Measurements from ENCODE around the genes ASPDH and C19orf81.

DNA sequence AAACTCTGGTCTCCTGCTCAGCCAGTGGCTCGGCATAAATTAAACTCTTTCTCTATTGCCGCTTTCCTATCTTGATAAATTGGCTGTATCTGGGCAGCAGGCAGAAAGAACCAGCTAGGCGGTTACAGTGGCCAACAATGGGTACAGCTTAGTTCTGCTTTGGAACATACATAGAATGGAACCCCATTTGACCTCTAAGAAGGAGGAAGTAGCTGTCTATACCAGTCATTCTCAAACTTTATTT is 11.8 kb upstream of the KCNC3 start:
- PRO-cap: no peak
- RAMPAGE, long total RNA, 2 experiments: no peak in any of the 2 experiments

GRCh38 chr19:50341273-50341619 is 12.1 kb upstream of the KCNC3 start:
- PRO-cap: no peak
- RAMPAGE, long total RNA, 2 experiments: no peak in any of the 2 experiments

DNA sequence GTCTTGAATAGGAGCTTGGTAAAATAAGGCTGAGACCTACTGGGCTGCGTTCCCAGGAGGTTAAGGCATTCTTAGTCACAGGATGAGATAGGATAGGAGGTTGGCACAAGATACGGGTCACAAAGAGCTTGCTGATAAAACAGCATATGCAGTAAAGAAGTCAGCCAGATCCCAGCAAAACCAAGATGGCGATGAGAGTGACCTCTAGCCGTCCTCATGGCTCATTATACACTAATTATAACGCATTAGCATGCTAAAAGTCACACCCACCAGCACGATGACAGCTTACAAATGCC is 1.7 kb upstream of the NR1H2 start:
- PRO-cap: no peak
- RAMPAGE, long total RNA, 2 experiments: no peak in any of the 2 experiments

DNA sequence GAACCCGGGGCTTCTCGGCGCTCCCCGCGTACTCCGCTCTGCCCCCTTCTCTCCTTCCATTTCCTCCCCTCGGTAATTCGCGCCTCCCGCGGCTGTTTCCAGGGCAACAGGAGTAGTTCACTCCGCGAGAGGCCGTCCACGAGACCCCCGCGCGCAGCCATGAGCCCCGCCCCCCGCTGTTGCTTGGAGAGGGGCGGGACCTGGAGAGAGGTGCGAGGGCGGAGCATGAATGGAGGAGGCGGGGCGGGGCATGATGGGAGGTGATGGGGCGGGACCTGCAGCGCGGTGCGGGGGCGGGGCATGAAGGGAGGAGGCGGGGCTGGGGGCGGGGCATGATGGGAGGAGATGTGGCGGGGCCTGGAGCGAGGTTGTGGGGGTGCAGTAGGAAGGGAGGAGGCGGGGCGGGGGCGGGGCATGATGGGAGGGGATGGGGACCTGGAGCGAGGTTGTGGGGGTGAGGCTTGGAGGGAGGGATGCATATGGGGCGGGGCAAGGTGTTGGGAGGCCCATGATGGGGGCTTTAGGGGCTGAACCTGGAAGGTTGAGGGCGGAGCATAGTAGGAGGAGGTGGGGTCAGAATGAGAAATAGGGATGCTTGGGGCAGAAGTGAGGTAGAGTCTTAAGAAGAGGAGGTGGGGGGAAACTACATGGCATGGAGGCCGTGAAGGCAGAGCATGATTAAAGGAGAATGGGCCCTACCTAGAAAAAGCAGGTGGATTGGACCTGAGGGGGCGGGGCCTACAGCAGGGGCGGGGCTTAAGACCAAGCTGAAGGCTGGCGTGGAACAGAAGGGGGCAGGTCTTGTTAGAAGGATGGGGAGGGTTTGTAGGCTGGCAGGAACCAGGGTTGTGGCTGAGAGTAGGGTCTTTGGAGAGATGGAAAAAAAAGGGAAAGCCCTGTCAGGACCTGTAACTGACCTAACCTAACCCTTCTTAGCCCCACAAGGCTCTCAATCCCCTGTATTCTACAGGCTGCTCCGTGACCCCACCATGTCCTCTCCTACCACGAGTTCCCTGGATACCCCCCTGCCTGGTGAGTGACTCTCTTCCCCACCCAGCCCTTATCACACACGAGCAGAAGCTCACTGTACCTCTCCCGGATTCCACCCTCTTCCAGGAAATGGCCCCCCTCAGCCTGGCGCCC is 731 bp downstream of the NR1H2 start:
- PRO-cap: unidirectional peak, minus-strand start at position 178 of the sequence
- RAMPAGE, long total RNA, 2 experiments: no peak in any of the 2 experiments

GRCh38 chr19:50384500-50384825 is 316 bp downstream of the POLD1 start:
- PRO-cap: no peak
- RAMPAGE, long total RNA, 2 experiments: no peak in any of the 2 experiments

DNA sequence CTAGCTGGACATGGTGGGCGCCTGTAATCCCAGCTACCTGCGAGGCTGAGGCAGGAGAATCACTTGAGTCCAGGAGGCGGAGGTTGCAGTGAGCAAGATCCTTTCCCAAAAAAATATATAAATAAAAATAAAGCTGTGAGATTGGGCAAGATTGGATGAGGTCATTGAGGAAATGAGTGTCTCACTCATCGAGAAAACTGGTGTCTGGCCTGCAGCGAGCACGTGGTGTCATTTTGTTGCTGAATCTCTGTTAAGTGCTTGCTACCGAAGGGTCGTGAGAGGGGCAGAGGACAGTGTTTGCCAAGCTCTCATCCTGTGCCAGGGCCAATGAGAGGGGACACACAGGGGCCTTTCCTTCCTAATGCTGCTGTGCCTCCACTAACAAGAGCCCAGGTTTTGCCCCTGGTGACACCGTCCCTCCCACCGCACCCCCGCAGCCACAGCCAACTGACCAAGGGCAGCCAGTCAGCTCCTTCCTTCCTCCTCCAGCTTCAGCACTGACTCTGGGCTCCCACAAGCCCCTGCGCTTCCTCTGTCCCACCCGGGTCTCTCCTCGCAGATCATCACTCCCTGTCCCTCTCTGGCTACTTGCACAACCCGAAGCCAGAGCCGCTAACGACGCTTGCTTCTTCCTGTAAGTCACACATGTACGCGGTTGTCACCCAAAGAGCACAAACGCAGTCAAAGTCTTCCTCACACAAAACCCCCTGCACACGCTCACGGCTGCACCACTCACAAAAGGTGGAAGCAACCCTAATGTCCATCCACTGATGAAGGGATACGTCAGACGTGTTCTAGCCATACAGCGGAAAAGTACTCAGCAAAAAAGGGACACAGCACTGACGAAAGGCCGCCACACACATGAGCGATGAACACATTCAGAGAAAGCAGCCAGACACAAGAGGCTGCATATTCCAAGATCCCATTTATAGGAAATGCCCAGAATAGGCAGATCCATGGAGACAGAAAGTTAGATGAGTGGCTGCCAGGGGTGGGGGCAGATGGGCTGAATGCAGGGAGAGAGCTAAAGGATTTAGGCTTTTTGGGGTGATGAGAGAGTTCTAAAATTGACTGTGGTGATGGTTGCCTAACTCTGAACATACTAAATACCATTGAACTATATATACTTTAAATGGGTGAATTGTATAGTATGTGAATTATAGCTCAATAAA is 3.4 kb downstream of the POLD1 start:
- PRO-cap: no peak
- RAMPAGE, long total RNA, 2 experiments: no peak in any of the 2 experiments

DNA sequence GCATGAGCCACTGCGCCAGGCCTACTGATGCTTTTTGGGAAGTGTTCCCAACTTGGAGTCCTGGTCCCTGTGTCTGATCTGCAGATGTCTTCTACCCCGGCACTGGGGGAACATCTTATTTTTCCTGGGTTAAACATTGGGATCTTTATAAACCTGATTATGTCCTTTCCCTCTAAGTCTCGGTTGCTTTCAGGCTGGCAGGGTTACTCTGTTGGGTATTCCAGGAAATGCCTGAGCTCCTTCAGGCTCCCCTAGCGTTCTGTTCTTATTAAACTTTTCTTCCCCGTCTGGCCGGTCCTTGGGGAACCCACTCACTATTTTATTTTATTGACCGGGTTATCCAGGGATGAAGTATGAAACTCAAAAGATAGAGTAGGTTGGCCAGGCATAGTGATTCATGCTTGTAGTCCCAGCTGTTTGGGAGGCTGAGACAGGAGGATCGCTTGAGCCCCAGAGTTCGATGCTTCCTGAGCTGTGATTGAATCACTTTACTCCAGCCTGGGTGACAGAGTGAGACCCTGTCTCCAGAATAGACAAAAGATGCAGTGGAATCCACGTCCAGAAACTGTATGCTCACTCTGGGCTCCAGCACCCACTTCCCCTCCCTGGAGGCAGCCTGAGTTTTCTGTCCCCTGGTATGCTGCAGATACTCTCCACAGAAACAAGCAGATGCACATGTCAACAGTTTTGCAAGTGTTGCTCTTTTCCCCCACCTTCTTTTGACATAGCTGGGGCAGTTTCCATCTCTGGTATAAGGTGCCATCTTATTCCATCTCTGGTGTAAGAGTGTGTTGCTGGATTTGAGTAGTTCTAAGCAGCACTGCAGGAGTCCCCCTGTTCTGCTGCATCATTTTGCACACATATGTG is 7.9 kb upstream of the GARIN5A start:
- PRO-cap: no peak
- RAMPAGE, long total RNA, 2 experiments: no peak in any of the 2 experiments

DNA sequence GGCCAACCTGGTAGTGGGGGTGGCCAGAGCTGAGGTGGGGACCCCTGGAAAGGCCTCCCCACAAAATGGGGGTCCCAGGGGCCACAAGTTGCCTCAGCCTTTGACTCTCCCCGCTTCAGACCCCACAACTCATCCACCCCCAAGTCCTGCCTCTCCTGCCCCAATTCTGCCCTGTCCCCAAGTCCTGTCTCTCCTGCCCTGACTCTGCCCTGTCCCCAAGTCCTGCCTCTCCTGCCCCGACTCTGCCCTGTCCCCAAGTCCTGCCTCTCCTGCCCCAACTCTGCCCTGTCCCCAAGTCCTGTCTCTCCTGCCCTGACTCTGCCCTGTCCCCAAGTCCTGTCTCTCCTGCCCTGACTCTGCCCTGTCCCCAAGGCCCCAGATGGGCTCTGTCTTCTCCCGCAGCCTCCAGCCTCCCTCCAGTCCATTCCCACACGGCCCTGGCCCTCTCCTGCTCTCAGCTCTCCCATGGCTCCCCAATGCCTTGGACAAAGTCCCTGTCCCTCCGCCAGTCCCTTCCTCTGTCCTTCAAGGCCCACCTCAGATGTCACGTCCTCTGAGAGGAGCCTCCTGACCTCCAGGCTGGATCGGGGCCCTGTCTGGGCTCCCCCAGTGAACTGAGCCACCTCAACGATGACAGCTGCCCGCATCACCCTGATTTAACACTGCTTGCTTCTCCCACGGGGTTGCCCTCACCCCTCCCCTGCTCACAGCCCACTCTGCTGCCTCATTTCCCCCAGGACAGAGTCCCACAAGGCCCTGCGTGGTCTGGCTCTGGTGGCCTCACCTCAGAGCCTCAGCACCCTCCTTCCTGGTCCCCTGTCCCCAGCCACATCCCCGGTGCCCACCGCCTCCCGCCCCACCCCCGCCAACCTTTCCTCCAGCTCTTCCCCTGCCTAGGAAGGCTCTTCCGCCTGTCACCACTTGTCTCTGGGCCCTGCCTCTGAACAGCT is 3.0 kb downstream of the JOSD2 start:
- PRO-cap: no peak
- RAMPAGE, long total RNA, 2 experiments: no peak in any of the 2 experiments

DNA sequence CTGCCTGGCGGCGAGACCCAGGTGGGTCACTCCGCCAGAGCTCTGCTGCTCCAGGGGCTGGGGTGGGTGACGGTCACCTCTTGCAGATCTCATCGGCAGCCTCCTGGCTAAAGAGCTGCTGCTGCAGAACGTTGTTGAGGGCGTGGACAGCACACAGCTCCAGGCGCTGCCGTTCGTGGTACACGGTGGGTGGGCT is 884 bp downstream of the JOSD2 start:
- PRO-cap: no peak
- RAMPAGE, long total RNA, 2 experiments: no peak in any of the 2 experiments

GRCh38 chr19:50513706-50514201 is at the start of gene ASPDH:
TSS of gene ASPDH (minus strand) at chr19:50513913.
- PRO-cap: no peak
- RAMPAGE, long total RNA, 2 experiments: no peak in any of the 2 experiments

DNA sequence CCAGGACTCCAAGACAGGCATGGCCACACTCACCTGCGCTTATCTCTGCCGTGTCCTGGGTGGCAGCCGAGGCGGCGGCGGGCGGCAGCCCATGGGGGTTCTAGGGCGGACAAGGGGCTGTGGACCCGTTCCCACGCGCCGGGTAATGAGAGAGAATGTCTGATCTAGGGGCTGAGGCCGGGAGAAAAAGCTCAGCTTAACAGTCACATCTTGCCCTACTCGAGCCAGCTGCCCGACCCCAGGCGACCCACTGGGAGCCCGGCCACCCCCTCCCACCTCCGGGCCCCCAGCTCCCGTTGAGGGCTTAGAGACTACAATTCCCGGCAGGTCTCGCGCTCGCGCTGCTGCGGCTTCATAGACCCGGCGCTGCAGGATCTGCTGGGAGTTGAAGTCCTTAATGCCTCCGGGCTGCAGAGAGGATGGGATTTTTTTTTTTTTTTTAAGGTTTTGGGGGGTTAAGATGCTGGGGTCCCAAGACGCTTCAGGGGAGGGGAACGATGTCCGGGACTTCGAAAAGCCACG is 628 bp downstream of the SYT3 start:
- PRO-cap: no peak
- RAMPAGE, long total RNA, 2 experiments: no peak in any of the 2 experiments

DNA sequence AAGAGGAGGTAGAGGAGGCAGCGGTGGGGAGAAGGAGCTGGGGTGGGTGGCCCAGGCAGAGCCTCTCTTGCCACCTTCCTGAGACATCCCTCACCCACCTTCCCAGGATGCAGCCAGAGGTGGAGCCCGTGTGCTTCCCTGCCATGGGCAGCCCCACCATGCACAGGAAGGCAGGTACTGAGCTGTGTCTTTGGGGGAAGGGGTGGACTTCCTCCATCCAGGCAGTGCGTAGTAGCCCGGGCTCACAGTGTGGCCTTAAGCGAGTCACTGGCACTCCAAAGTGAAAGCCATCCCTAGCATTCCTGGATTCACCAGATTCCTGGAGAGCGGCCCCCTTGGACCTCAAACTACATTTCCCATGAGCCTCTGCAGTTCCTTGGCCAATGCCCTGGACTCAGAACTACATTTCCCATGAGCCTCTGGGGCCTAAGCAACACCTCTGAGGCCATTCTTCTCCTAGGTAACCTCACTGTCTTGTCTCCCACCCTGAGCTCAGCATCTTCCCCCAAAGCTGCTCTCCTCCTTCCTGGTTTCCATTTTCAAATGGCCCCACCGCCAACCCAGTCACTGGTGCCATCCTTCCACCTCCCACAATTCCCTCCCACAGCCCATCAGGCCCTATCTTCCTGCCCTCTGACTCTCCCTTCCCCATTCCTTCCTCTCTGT is at the start of gene C19orf81:
Gene C19orf81 (plus strand): TSS at position 108 of the 666 bp plus-strand sequence.
- PRO-cap: no peak
- RAMPAGE, long total RNA, 2 experiments: no peak in any of the 2 experiments

GRCh38 chr19:50658838-50659640 is 9.8 kb downstream of the C19orf81 start:
- PRO-cap: bidirectional peak, plus-strand start at chr19:50659284, minus-strand start at chr19:50659102
- RAMPAGE, long total RNA, 2 experiments: no peak in any of the 2 experiments

GRCh38 chr19:50912659-50913101 is 1.5 kb upstream of the KLK4 start:
- PRO-cap: unidirectional peak, plus-strand start at chr19:50912971
- RAMPAGE, long total RNA, 2 experiments: no peak in any of the 2 experiments

DNA sequence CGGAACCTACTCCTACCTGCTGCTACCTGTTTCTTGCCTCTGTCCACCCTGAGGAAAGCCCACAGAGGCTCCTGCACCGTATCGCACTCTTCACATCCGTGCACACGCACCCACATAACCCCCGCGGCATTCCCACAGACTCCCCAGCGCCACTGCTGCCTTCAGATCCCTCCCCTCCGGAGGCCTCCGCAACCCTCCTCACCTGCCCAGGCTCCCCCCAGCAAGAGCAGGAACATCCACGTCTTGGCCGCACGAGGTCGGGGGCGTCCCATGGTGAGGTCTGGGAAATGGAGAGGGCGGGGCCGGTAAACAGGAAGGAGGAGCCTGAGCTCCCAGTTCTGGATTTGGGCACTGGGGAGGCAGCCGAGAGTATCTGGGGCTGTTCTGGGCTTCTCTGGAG is 508 bp downstream of the KLK8 start:
- PRO-cap: no peak
- RAMPAGE, long total RNA, 2 experiments: no peak in any of the 2 experiments

DNA sequence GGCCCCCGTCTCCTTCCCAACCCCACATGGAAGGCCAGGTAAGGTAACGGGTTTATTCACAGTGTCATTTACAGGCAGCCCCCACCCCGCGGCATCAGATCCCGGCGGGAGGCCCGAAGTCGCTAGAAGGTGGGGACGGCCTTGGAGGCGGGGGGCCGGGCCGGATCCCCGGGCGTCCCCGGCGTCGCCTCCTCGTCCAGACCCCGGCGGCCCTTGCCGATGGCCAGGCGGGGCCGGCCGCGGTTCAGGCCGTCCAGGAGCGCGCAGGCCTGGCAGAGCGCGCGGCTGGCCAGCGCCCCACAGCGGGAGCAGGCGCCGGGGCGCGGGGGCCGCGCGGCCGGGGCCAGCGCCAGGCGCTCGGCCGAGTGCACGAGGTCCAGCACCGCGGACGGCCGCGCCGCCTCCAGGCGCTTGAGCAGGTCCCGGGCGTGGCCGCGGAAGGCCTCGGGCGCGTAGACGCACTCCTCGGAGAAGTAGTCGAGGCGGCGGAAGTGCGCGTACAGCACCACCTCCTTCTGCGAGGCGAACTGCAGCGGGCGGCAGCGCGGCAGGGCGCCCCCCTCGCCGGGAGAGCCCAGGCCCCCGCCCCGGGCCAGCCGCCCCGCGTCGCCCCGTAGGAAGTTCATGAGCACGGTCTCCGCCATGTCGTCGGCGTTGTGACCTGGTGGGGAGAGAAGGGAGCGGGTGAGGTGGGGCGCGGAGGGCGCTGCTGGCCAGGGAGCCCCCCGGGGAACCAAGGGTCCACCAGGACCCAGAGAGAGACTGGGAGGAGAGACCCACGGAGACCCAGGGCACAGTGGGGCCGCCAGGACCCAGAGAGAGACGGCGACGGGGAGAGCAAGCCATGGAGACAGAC is 9.5 kb downstream of the CTU1 start:
- PRO-cap: no peak
- RAMPAGE, long total RNA, 2 experiments: no peak in any of the 2 experiments

GRCh38 chr19:51122421-51123178 is 2.1 kb upstream of the SIGLEC9 start:
- PRO-cap: unidirectional peak, plus-strand start at chr19:51122631
- RAMPAGE, long total RNA, 2 experiments: no peak in any of the 2 experiments

- PRO-cap: no peak
- RAMPAGE, long total RNA, 2 experiments: no peak in any of the 2 experiments
Measured at GRCh38 chr19:51123567-51123932, 1.2 kb upstream of the SIGLEC9 start.

GRCh38 chr19:51292692-51293391 is 18.6 kb upstream of the IGLON5 start:
- PRO-cap: no peak
- RAMPAGE, long total RNA, 2 experiments: no peak in any of the 2 experiments

DNA sequence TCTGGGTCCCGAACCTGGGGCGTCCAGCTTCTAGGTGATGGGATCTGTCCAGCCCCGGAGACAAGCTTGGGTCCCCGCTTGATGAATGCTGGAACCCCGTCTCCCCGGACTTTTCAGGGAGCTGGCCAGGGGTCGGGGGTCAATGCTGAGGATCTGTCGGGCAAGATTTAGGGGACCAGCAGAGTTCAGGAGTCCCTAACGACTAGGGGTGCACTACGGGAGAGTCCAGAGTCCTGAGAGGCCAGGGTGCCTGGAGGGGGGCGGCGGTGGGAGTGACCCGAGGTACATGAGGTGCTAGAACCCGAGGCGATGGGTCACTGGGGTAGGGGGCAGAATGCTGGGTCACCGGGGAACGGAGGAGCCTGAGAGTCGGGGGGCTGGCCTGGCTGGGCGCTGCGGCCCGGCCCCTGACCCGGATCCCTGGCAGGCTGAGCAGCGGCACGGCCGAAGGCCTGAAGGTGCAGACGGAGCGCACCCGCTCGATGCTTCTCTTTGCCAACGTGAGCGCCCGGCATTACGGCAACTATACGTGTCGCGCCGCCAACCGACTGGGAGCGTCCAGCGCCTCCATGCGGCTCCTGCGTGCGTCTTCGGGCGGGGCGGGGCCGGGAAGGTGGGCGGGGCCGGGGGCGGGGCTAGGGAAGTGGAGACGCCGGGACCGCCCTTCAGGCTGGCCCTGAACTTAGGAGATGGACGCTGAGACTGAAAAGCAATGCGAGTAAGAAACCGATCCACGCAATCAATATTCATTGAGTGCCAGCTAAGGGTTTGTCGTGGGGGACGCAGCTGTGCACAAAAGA is 14.4 kb downstream of the VSIG10L start:
- PRO-cap: no peak
- RAMPAGE, long total RNA, 2 experiments: no peak in any of the 2 experiments